ENCODE data around the genes DIPK2B, CFP, SLC38A5 and EBP.

GRCh38 chrX:44915242-44915698 lies 42.3 kb downstream of the KDM6A start:
- PRO-cap: no peak
- RAMPAGE, long total RNA, 2 experiments: no peak in any of the 2 experiments

DNA sequence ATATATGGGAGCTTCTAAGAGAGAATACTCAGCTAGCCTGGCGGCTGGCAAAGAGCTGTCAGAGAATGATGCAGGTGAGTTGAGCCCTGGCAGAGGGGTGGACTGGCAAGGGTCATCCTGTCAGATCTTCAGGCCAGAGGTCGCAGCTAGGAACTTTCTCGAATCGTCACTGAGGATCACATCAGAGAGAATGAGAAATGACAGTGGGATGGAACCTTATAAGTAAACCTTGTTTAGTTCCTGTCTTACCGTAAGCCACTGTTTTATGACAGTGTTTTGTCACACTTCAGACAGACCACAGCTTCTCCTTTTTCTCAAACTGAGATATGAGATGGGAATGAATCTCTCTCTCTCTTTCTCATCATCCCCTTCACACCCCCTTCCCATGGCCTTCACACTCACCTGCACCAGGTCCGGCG lies 9.3 kb downstream of the DIPK2B start:
- PRO-cap: no peak
- RAMPAGE, long total RNA, 2 experiments: no peak in any of the 2 experiments

DNA sequence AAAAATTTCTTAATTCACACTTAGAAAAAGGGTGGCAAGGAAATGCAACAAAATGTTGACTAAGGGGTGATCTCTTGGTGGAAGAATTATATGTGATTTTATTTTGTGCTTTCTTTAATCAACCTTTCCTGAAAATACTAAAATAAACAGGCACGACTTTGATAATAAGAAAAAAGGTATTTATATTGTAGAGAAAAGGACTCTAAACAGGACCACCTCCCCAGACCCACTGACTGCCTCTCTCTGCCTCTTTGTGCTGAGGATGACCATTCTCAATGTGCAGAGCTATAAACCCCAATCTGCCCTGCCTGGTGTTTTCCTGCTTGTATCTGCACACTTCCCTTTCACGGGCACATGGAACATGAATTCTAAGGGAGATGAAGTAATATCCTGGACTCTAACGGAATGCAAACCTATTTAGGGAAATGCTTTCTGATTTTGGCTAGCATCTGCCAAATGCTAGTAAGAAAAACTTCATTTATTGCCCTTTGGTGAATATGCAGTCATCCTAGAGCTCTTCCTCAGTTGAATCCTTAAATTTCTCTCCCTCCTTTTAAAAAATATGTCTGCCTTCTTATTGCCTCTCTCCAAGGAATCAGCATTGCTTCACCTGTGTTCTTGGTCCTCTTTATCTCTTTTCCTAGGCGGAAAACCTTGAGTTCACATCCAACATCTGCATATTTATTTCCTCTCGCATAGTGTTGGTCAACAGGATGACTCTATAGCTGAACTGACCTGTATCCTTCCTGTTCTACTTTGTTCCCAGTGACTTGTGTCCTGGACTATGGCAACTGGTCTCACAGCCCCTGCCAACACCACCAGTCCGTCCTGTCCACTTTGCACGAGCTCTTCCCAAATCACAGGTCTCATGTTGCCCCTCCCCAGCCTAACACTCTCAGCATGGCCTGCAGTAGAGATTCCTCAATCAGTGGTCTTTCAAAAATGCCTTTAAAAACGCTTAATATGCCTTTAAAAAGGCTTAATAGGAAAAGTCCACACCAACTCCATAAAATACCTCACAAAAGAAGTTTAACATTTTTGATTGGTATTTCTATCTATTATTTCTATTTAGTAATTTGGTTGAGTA lies 2.2 kb downstream of the DIPK2B start:
- PRO-cap: no peak
- RAMPAGE, long total RNA, 2 experiments: no peak in any of the 2 experiments

DNA sequence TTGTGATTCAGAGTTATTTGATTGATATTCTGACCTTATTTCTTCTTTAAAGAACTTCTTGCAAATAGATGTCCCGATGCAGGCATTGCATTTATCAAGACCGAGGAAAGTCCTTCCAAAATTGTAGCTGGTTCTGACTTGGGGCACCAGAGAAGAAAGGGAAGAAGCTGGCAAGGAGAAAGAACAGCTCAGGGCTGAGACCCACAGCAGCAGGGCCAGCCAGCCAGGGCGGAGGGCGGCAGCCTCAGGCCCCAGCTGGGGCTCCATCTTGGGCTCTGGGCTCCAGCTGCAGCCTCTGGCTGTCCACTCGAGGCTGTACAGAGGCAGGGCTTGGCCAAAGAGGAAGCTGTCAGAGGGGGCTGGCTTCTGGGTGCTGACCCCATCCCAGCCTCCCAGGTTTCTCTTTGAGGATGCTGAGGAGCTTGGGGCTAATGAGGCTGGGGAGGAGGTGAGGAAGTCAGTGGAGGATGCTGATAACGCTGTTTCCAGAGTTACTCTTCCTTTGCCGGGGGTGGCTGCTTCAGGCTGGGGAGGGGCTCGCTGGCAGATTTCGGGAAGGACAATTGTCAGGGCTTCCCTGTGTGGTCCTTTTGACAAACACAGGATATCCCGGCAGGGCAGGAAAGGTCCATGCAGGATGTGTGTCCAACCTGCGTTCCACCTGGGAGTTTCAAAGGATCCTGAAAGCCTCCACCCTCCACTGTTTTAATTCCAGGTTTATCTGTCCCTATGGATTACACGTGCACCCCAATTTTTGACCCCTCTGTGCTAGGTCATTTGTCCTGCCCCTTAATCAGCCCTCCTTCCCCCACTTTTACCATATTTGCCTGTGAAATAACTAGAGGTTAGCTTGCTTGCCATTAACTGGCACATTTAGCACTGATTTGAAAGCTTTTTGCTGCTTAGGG lies at the start of gene DIPK2B:
Gene DIPK2B, minus strand, starts transcription at position 317 of the 908 bp plus-strand sequence.
- PRO-cap: unidirectional peak, minus-strand start at position 277 of the sequence; unidirectional peak, minus-strand start at position 297 of the sequence
- RAMPAGE, long total RNA, 2 experiments: start-site peak on the minus strand in 2 of 2 experiments, centred at positions 283 to 295 of the sequence, 86 to 97 reads per replicate

DNA sequence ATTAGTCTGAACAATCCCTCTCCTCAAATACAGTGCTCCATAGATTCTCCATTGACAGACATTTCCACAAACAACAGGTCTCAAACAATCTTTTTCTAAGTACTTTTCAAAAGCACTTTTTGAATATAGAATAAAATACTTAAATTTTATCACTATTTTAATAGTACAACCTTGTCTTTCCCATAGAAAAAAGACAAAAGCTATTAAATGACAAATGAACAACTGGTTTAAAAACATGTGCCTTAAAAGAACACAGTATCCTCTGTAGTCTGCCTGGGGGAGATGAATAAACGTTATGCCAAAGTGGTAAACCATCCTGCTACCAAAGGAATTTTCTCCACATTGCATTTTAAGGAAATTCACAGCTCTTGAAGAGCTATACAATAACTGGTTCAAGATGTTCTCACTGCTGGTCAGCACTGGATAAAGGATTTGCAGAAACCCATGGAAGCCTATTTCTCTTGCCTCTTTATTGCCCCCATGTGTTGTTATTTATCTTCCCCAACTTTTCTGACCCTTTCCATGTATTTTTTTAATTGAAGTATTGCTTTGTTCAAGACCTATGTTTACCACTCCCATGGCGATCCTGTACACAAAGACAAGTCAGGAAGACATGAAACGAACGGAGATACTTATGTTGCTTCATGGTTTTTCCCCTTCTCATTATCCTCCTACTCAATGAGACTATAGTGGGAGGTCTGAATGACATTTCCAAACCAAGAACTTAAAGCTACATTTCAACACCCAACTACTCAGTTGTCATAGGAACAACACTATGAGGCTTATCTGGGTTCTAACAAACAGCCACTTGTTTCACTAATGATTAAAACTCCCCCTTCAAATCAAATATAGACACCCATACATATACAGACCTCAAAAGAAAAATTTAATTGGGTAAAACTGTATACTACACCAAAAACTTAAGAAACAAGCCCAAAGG lies 566.3 kb upstream of the DIPK2B start:
- PRO-cap: no peak
- RAMPAGE, long total RNA, 2 experiments: no peak in any of the 2 experiments

DNA sequence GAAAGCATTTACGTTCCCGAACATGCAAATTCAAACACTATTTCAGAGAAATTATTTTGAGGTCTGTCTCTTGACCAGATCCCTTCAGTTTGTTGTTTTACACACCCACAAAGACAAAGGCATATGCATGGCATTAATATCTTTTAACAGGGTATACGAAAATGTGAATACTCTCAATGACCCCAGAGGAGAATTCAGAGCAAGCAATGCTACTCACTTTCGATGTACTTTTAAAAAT lies 566.9 kb upstream of the DIPK2B start:
- PRO-cap: no peak
- RAMPAGE, long total RNA, 2 experiments: no peak in any of the 2 experiments

- PRO-cap: no peak
- RAMPAGE, long total RNA, 2 experiments: no peak in any of the 2 experiments
Measured at GRCh38 chrX:46486292-46486808, 39.3 kb downstream of the KRBOX4 start.

DNA sequence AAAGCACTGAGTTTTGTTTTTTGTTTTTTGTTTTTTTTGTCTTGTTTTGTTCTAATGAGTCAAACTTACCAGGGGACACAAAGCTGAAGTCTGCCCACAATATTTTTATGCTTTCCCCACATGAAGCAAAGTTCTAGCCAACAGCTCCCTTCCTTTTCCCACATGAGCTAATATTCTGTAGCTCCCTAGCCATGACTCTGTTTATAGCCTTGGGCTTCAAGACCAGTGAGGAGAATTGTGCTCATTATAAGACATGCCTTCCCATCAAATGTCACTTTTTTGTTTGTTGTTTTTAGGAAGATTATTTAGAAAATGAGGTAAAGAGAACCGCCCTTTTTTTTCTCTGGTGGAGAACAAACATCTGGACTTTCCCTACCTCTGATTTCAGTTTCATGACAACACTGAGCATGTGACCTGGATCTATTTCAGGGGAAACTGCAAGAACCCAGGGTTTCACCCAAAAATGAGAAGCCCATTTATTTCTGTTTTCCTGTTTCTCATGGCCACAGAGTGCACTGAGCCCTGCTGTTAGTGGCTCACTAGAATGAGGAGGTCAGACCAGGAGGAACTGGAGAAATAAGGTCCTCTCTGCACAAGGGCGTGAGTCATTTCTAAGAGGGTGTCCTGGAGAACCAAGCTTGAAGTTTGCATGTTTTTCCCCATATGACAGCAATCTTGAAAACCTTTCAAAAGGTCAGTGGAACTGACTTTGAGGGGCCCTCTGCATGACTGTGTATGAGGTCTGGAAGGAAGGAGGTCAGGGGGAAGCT lies 55.0 kb downstream of the CHST7 start:
- PRO-cap: no peak
- RAMPAGE, long total RNA, 2 experiments: no peak in any of the 2 experiments

DNA sequence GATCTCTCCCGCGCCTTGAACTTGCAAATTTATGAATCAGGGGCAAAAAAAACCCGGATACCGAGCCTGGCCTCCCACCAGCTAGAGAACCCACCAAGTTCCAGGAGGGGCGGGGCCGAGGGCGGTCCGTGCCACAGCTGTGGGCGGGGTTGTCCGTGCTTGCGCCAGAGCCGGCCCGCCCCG lies 355 bp upstream of the RP2 start:
- PRO-cap: no peak
- RAMPAGE, long total RNA, 2 experiments: no peak in any of the 2 experiments

DNA sequence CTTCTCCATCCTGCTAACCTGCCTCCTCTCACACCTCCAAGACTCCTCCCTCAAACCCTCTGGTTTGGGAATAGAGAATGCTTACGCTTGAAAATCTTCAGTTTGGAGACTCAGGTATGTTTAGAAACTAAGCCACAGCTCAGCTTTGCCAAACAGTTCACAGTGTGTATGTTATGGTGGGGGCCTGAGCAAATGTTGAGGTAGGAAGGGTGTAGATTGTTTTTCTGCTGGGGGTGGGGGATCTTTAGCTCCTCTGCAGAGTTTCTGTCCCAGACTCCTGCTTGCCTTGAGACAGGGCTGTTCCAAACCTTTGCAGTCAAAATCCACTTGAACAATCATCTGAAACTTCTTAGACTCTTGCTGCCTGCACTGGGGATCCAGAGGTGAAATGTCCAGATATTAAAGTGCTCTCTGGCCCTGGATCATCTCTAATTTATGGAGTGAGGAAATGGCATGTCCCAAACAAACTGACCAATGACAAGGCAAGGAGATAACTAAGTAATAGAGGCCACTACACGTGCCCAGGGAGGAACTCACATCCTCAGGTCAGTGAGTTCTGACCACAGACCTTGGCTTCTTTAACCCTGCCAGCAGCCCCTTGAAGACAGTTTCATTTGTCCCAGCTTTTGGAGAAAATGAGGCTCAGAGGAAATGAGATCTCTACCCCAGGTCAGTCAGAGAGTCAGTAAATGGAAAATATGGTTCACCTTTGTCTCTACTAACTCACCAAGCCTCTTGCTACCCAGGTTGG lies 2.9 kb downstream of the UBA1 start:
- PRO-cap: no peak
- RAMPAGE, long total RNA, 2 experiments: no peak in any of the 2 experiments

DNA sequence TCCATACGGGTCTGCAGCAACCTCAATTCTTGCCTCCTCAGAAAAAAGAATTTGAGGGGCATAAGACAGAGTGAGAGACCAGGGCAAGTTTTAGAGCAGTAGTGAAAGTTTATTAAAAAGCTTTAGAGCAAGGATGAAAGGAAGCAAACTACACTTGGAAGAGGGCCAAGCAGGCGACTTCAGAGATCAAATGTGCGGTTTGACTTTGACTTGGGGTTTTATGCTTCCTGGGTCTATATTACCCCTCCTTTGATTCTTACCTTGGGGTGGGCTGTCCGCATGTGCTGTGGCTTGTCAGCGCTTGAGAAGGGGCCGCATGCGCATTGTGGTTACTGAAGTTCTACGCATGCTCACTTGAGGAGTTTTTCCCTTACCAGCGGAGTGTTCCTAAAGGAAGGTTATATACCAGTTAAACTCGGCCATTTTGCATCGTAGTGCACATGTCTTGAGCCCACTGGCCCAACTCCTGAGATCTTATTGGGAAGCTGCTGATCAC lies 9.8 kb downstream of the ZNF157 start:
- PRO-cap: no peak
- RAMPAGE, long total RNA, 2 experiments: no peak in any of the 2 experiments

- PRO-cap: no peak
- RAMPAGE, long total RNA, 2 experiments: no peak in any of the 2 experiments
Measured at GRCh38 chrX:47540073-47540272, 21.0 kb upstream of the ARAF start.

DNA sequence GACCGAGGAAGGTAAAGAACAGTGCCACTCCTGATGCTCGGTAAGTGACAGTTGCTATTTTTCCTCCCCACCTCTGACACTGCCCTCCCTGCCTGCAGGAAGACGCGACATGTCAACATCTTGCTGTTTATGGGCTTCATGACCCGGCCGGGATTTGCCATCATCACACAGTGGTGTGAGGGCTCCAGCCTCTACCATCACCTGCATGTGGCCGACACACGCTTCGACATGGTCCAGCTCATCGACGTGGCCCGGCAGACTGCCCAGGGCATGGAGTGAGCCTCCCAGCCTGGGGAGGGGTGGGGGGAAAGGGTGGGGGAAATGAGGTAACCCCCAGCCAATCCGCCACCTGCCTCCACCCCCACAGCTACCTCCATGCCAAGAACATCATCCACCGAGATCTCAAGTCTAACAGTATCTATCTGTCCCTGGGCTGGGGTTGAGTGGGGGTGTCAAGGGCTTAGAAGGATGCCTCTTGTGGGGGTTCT lies 7.7 kb downstream of the ARAF start:
- PRO-cap: no peak
- RAMPAGE, long total RNA, 2 experiments: no peak in any of the 2 experiments

DNA sequence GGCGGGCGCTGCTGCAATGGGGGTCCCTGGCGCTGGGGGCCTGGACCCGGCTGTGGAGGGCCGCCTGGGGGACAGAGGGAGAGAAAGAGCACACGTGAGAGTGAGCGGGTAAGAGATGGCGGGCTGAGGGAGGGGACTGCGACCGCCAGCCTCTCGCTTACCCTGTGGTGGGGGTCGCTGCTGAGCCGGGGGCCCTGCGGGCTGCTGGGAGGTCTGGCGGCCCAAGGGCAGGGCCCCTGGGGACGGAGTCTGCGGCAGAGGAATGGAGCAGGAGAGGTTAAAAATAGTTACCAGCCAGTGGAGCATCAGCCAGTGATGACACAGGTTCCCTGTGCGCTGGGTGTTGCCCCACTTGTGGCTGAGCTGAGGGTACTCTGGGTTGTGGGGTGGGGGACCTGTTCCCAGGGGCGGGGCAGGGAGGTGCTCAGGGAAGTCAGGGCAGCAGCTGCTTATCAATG lies 7.7 kb upstream of the TIMP1 start:
- PRO-cap: no peak
- RAMPAGE, long total RNA, 2 experiments: no peak in any of the 2 experiments

DNA sequence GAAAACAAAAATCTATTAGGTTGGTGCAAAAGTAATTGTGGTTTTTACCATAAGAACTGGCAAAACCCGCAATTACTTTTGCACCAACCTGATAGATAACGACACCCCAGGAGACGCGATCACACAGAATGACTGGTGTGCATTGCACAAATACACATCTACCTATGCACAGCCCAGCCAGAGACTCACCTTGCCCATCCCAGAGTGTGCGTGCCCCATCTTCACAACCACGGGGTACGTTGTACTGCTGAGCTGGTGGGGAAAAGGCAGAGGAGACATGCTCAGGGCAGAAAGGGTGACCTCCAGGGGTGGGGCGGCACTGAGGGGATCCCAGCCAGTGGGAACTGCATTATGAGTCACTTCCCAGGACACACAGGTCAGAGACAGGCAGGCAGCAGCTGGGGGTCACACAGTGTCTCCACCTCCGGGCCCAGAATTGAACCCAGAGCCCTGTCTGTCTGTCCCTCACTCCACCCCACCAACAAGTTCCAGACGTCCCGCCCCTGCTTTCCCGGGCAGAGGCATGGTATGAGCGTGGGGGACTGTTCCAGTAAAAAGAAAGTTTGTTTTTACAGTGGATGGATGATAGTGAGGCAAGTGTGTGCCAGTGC lies 4.9 kb upstream of the TIMP1 start:
- PRO-cap: no peak
- RAMPAGE, long total RNA, 2 experiments: no peak in any of the 2 experiments

DNA sequence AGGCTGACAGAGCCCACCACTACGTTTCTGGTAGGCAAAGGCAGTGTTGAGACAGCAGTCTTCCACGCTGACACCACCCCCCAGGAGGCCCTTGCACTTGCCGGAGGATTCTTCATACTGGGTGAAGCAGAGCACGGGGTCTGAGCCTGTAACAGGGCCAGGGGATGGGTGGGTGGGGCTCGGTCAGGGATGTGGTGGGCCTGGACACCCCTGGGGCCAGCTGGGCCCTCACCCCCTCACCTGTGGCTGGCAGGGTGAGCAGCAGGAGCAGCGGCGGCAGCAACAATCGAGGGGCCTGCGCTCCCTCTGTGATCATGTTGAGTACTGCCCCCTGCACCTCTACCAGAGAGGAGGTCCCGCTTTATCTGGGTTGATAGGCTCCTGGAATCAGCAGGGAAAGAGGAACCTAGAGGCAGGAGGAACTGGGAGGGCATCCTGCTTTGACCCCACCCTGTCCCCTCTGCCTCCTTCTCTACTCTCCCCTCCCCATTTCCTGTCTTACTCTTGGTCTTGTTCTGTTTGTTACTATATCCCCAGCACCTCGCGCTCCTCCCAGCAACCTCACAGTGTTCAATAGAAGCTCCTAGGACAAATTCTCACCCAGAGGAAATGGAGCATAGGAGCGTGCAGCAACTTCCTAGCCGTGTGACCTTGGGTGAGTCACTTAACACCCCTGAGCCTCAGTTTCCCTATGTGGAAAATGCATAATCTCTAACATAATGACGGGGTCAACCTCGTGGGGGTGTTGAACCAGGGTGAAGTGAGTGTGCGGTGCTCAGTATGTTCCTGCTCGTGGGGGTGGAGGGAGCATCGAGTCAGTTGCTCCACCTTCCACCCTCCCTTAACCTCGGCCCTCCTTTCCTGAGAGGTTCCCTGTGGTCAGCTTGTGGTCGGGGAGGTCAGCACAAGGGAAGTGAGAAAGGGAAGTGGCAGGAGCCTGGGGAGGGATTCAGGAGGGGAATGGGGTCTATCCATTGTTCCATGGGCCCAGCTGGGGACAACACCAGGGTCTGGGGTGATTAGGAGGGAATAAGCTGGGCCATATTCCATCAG lies at the start of gene CFP:
Gene CFP, minus strand, starts transcription at position 402 of the 1,053 bp plus-strand sequence.
- PRO-cap: no peak
- RAMPAGE, long total RNA, 2 experiments: no peak in any of the 2 experiments

- PRO-cap: no peak
- RAMPAGE, long total RNA, 2 experiments: no peak in any of the 2 experiments
Measured at GRCh38 chrX:48469900-48470613, at the start of gene SLC38A5. Gene SLC38A5 (minus strand): TSS chrX:48470260.

DNA sequence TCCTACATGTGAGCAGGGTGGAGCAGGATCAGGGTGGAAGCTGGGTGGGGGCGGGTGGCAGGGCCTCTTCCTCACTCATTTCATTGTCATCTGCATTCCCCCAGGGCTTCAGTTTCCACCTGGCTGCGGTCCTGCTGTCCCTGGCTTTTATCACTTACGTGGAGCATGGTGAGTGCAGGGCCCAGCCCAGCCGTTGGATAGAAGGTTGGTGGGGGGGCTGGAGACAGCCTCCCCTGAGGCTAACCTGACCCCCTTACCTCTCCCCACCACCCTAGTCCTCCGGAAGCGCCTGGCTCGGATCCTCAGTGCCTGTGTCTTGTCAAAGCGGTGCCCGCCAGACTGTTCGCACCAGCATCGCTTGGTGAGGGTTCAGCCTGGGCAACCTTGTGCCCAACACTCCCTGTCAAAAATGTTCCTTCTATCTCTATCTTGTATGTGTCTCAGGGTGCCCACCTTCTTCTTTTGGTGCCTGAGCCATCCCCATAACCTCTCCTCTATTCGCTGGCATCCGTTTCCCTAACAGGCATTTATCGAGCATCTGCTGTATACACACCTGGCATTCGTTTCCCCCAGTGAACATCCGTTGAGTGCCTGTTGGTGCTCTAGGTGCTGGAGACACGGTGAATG lies 5.7 kb upstream of the EBP start:
- PRO-cap: no peak
- RAMPAGE, long total RNA, 2 experiments: no peak in any of the 2 experiments

DNA sequence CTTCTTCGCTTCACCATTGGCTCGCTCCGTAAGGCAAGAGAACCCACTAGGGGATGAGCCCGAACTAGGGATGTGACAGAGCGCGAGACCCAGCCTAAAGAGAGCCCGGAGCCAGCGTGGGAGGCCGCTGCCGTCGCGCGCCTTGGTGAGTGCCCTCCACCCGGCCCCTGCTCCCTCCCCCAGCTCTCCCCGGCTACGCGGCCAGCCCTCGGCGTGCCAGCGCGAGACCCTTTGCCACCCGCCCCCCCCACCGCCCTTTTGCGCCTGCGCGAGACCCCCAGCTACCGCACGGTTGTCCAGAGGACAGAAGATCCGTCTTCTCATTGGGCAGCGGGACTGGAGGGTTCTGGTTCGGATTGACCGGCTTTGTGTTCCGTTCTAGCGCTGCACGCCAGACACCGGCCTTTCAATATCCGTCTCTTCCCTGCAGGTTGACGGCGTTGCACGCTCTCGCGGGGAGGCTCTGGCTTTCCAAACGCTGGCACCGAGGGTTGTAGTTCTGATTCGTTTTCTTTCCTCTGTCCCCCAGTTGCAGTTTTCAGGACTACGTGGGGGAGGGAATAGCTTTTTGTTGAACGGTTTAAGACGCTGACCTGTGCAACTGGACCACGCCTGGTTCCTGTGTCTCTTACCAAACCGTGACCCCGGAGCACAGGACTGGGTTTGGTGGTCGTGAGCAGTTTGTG lies at the start of gene EBP:
Gene EBP, plus strand, starts transcription at position 46 of the 686 bp plus-strand sequence.
- PRO-cap: unidirectional peak, plus-strand start at position 97 of the sequence
- RAMPAGE, long total RNA, 2 experiments: start-site peak on the plus strand in 1 of 2 experiments, centred at position 73 of the sequence, 36 reads per replicate

DNA sequence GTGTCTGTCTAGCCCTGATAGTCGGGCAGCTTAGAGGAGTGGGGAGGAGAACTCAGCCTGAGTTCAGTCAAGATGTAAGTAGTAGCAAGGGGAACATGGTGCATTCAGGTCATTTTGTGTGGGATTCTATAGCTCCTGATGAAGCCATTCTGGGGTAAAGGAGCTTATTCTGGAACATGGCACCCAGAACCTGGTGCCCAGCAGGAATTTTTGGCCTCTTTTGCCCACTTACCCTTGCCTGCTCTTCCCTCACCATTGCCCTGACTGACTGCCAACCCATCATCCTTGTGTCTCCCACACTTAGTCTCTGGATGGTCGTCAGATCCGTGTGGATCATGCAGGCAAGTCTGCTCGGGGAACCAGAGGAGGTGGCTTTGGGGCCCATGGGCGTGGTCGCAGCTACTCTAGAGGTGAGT lies 1.7 kb downstream of the RBM3 start:
- PRO-cap: no peak
- RAMPAGE, long total RNA, 2 experiments: no peak in any of the 2 experiments

Measured in breast epithelium (tissue), 2 donors.